Cardiac atrium fibroblast (primary cell): Measurements from ENCODE around the genes ANKRD60 and RAB22A.

GRCh38 chr20:57396142-57396616 is 5.0 kb downstream of the RBM38 start:
- RAMPAGE, long total RNA, result no peak

DNA sequence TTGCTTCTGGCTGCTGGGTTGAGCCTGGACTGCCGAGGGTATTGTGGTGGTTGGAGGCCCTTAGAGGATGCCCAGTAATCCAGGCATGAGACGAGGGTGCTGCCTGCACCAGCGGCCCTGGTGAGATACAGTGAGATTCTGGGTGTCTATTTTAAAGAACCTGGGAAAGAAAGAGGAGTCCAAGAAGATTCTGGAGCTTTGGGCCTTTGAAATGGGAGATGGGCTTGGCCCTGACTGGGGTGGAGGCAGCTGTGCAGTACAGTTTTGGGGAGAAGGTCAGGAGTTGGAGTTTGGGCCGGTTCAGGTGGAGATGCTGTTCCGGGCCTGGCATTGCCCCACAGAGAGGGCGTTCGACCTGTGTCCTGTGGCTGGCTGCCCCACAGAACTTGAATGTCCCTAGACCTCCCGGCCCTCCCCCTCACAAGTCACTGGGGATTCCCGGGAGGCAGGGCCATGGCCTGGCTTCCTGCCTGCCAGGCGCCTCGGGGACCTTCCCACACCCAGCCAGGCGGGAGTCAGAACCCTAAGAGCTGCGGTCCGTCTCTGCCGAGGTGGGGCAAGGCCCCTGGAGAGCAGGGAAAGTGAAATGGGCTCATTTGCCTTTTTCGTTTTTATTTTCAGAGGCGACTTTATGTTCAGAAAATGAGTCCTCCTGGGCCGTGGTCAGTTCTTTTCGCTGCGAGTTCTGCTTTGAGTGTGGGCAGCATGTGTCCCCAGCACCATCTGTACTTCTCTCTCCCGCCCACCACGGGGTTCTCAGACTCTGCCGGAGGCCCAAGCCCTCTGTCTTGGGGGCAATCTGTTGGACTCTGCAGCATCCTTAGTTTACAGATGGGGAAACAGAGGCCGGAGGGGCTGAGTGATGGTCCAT is 8.3 kb downstream of the RBM38 start:
- RAMPAGE, long total RNA, result no peak

DNA sequence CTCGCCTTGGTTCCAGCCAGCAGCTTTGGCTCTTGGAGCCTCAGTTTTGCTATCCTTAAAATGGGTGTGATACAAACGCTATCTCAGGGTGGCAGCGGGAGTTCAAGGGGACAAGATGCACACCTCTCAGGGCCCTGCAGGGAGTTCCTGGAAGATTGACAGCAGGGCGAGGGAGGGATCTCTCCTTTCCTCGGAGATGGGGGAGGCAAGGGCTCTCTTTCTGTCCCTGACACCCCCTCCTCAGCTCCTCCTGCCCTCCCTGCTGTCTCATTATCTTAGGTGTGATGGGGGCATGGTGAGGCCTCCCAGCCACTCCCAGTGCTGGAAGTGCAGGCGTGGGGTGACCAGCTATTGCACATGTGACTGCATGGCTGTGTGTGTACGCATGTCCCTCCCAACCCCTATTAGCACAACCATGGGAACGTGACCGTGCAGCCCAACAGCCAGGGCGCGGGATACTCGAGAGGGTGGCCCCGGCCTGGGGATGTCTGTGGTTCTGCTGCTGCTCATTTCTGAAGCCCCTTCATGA is 50.8 kb downstream of the RBM38 start:
- RAMPAGE, long total RNA, result no peak

GRCh38 chr20:57457073-57457713 is 66.0 kb downstream of the RBM38 start:
- RAMPAGE, long total RNA, result no peak

GRCh38 chr20:57495081-57495635 is 29.8 kb downstream of the CTCFL start:
- RAMPAGE, long total RNA, result no peak

GRCh38 chr20:57555520-57556139 is 5.3 kb upstream of the PCK1 start:
- RAMPAGE, long total RNA, result no peak

DNA sequence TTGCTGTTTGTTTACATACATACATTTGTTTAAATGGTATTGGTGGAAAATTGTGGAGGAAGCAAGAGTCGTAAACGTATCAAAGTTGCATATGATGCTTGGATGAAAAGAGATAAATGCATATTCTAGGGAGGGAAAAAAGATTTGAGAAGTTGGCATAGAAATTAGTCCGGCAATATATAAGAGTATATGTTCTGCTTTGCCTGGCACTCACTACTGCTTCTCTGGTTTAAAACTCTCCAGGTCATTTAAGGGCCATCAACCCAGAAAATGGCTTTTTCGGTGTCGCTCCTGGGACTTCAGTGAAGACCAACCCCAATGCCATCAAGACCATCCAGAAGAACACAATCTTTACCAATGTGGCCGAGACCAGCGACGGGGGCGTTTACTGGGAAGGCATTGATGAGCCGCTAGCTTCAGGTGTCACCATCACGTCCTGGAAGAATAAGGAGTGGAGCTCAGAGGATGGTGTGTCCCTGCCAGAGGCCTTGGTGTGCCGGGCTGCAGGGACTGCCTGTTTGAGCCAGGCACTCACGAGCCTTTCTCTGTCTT is 3.1 kb downstream of the PCK1 start:
- RAMPAGE, long total RNA, result no peak

GRCh38 chr20:57701039-57701669 is 8.7 kb downstream of the PMEPA1 start:
- RAMPAGE, long total RNA, result no peak

- RAMPAGE, long total RNA, result no peak
Measured at GRCh38 chr20:57704640-57705308, 5.0 kb downstream of the PMEPA1 start.

- RAMPAGE, long total RNA, result no peak
Measured at GRCh38 chr20:57707120-57707607, 2.7 kb downstream of the PMEPA1 start.

DNA sequence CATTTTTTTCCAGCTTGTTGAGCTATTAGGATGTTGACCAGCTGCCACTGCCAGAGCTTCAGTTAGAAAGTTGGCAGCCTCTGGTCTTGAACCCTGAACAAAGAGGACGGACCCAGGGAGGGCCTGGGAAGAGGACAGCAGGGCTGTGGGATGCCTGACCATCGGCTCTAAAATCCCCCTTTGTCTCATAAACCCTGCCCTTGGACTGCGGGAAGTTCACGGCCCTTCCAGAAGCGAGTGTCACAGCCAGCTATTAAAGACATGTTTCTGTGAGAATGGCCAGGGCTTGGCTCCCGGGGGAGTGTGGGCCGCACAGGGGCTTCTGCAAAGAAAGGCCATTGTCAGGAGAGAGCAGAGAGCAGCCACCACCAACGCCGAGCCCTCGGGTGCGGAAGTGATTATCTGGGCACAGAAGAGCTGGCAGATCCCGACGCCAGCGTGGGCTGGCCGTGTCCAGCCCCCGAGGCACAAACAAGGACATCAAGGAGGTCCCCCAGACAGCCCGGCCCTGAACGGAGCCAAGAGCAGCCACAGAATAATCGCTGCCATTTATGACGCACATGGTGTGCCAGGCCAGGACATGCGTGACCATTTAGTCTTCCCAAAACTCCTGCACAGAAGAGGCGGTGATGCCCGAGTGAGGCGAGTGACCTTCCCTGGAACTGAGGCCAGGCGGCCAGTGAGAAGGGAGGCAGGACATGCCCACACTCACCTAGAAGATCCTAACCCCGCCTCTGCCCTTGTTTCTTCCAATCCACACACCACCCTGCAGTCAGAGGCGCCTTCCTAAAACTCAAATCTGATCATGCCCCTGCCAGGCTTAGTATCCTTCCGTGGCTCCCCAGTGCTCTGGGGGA is 111.0 kb upstream of the C20orf85 start:
- RAMPAGE, long total RNA, result no peak

- RAMPAGE, long total RNA, result no peak
Measured at GRCh38 chr20:58148842-58149277, 1.8 kb upstream of the C20orf85 start.

GRCh38 chr20:58174709-58175577 is 24.2 kb downstream of the C20orf85 start:
- RAMPAGE, long total RNA, result no peak

DNA sequence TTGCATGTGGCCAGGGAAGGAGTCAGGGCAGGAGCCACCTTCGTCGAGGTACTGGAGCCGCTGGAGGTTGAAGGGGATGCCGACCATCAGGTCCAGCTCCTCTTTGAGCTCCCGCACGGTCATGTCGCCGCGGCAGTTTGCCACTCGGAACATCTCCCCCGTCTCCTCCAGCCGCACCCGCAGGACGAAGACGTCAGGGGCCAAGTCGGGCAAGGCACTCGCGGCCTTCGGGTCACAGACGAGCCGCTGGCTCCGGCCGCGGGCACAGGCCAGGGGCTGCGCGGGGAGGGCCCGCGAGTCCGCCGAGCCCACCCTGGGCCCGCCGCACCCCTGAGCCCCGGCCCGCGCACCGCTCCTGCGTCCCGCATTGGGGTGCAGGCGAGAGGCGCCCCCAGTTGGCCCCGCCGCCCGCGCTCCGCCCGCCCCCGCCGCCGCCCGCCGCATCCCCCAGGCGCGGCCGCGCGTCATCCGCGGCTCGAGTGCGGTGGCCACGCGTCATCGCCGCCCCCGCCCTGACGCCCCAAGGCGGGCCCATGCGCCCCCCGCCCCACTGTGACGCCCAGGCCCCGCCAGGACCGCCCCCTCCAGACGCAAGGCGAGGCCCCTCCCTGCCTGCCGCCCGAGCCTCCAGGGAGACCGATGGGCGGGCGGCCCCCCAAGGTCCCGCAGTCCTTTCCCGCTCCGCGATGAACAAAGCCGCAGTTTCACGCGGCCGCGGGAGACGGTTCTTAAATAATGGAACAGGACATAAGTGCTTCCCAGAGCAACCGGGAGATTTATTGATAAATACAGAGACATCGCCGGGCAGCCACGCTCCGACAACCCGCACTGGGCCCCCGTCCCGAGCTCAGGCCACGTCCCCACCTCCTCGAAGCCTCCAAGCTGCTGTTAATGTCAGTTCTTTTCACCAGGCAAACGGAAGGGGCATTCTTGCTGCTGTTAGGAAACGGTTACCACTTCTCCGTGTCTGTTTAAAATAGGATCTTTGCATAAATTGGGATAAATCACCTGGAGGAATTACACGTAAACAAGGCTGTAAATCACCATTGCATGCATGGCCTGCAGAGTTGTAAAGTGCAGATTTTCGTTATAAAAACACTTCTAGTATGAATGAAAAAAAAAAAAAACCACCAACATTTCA is at the start of gene ANKRD60:
Gene ANKRD60, minus strand, starts transcription at position 468 of the 1,141 bp plus-strand sequence.
- RAMPAGE, long total RNA, result no peak

- RAMPAGE, long total RNA, result no peak
Measured at GRCh38 chr20:58229416-58229861, 986 bp upstream of the ANKRD60 start.

DNA sequence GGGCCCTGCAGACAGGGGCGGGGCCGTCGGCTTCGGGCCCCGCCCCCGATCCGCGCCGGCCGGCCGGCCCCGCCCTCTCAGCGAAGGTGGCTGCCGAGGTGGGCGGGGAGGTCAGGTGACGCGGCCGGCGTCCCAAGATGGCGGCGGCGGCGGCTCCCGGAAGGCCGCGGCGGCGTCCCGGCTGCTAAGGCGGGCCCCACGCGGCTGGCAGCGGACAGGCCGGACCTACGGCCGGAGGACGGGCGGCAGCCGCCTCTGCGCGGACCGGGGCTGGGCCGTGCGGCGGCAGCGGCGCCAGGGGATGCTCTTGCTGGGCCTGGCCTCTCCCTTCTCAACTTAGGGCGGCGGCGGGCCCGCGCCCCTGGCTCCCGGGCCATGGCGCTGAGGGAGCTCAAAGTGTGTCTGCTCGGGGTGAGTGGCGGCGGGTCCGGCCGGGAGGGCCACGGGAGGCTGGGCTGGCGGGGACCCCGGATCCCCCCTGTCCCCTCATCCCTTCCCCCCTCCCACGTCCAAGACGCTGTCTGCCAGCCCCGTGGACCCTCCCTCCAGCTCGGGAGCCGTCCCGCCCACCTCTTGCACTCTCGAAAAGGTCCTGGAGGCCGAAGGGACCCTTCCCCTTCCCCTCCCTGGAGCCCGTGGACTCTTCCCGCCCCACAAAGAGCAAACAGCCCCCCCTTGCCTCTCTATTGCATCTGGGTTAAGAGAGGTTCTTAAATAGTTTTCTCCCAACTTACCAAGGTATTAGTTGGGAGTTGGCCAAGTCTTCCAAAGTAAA is at the start of gene RAB22A:
Gene RAB22A, plus strand, starts transcription at position 114 of the 775 bp plus-strand sequence.
- RAMPAGE, long total RNA, result no peak

GRCh38 chr20:58310377-58311119 is 1.0 kb downstream of the RAB22A start:
- RAMPAGE, long total RNA, result no peak

DNA sequence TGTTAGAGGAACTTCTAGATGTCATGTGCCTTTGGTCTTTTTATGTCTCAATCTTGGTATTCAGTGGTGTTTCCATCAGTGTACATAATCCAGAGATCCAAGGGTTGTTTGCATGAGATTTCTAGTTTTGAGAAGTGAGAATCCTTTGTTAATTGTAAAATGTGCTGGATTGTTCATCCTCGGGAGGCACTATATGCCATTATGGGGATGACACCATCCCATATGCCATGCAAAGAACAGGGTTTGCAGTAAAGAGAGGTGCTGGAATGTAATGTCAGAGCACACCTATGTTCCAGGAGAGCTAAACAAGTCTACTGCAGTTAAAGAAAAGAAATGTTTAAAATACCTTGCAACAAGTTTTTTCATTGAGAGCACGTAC is 29.2 kb downstream of the RAB22A start:
- RAMPAGE, long total RNA, result no peak

DNA sequence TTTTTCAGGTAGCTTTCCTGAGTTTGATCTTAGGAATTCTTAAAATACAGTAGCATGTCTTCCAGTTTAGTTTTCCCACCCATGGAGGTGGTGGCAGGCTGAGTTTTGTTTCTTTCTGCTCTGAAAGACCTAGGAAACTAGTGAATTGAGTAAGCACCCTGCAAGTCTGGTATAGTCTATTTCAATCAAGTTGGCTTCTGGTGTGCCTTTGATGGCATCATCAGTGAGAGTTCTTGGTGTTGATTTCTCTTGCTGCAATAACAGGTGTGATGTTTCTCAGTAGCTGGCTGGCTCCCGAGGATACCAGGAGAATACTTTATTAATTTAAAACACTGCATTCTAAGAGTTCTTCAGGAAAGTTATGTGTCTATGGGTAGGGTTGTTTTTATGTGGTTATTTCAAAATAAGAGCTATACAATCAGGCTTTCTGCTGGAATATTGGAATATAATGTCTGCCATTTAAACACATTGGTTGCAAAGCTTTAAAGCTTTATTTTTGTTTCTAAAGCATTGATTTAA is 19.0 kb downstream of the VAPB start:
- RAMPAGE, long total RNA, result no peak

- RAMPAGE, long total RNA, result no peak
Measured at GRCh38 chr20:58438710-58439185, 49.7 kb downstream of the VAPB start.